ENCODE measurements around a stretch of chr17.

DNA sequence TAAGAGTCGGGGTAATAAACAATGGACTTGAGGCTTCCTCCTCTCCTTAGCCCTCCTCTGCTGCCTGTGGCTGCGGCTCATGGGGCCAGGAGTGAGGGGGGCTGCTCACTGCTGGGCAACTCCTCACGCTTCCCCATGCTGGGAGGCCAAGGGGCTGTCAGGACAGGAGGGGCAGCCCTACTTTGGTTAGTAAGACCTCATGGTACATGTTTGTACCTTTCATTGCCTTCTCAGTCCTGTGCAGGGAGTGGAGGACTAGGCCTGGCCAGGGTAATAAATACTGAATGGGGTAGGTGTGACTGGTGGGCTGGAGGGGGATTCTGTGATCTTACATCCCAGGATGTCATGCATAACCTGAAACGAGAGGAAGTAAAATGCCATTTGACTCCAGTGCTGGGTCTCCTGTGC is 138.1 kb downstream of the AATF start:
- PRO-cap: no peak

DNA sequence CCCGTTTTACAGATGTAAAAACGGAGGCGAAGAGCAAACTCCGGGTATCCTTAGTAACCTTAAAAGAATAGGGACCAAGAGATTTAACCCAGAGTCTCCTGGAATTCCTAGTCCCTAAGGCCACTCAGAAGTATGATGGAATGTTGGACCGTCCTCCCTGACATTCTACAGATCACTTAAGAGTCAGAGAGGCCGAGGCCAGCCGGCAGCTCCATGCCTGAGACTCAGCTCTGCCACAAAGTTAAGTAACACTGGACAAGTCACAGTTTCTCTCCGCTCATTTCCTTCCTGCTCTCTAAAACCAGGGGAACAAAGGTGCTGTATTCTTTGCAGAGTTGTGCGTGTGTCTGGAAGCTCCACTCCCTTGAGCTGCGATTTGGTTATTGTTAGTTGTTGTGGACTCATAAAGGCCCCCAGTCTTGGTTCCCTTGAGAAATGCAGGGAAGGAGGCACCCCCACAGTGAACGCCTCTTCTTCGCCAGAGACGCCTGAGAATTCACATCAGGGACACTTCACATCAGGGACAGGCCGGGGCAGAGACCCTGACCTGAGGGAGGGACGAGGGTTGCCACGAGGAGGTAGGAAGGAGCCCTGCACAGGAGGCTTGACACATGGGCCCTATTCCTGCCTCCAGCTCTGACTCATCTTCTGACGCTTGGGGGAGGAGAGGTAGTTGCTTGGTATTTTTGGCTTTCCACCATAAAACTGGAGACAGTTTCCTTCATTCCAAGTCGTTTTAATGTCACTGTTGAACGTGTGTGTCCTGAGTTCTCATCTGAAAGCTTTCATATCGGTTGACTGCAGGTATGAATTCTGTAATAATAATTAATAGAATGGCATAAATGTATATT is 1.4 kb downstream of the DUSP14 start:
- PRO-cap: no peak

DNA sequence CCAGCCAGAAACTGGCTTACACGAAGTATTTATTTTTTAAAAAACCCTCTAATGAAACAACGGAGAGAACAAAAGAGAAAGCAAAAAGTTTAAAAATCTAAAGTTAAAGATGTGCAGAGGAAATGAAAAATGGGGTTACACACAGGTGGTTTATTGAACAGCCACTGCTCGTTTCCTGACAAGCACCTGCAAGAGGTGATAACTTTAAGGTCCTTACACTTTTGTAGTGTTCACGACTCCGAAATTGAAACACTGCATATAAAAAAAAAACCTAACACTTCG is 1.2 kb downstream of the SYNRG start:
- PRO-cap: no peak

- PRO-cap: bidirectional peak, plus-strand start at chr17:37609577, minus-strand start at chr17:37609369
Observed at GRCh38 chr17:37609529-37610307, 500 bp upstream of the SYNRG start.

- PRO-cap: no peak
Observed at GRCh38 chr17:37610308-37611486, 1.5 kb upstream of the SYNRG start.

DNA sequence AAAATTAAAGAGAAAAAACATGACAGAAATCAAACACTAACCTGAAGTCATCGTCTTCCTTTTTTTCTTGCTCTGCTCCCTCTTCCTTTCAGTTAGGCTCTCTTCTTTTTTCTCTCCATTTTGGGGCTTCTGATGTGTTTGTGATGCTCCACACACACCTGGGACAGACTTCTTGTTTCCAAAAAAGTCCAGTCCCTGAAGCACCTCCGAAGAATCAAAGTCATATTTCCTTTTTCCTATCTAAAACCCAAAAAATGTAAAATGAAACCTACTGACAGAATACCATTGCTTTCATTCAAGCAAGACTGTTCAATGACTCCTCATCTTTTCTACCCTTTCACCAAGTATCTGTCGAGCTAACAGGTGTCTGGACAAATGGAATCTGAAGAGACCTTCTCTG is 1.2 kb downstream of the DDX52 start:
- PRO-cap: no peak

GRCh38 chr17:37710211-37710975 is 34.5 kb downstream of the HNF1B start:
- PRO-cap: no peak

GRCh38 chr17:37745152-37745788 is 411 bp upstream of the HNF1B start:
- PRO-cap: bidirectional peak, plus-strand start at chr17:37745368, minus-strand start at chr17:37745027; bidirectional peak, plus-strand start at chr17:37745626, minus-strand start at chr17:37745508

DNA sequence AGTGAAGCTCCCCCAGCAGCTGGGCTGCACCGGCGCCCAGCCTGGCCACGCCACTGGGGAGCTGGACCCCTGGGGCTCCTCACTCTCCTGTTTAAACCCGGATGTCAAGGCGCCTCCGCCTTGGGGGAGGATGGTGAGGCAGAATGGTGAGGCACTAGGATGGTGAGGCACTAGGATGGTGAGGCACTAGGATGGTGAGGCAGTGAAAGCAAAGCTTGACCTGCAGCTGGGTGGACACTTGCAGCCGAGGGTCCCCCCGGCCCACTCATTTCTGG is 867 bp upstream of the HNF1B start:
- PRO-cap: no peak

GRCh38 chr17:37746064-37746555 is 1.3 kb upstream of the HNF1B start:
- PRO-cap: no peak

- PRO-cap: no peak
Observed at GRCh38 chr17:37766965-37767286, 22.1 kb upstream of the HNF1B start.

- PRO-cap: no peak
Observed at GRCh38 chr17:37843957-37844488, 80.2 kb upstream of the TBC1D3K start.

- PRO-cap: no peak
Observed at GRCh38 chr17:37844494-37845100, 79.6 kb upstream of the TBC1D3K start.

DNA sequence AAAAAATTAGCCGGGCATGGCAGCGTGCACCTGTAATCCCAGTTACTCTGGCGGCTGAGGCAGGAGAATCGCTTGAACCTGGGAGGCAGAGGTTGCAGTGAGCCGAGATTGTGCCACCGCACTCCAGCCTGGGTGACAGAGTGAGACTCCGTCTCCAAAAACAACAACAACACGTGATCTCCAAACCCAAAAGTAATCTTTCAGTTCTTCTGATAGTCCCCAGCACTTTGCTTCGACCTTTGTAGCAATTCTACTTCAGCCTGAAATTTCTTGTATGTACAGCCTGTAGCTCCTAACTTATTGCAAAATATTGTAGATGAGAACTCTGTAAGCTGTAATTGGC is 1.4 kb upstream of the MRPL45 start:
- PRO-cap: no peak

GRCh38 chr17:38324792-38326002 is 18.6 kb downstream of the GPR179 start:
- PRO-cap: no peak

DNA sequence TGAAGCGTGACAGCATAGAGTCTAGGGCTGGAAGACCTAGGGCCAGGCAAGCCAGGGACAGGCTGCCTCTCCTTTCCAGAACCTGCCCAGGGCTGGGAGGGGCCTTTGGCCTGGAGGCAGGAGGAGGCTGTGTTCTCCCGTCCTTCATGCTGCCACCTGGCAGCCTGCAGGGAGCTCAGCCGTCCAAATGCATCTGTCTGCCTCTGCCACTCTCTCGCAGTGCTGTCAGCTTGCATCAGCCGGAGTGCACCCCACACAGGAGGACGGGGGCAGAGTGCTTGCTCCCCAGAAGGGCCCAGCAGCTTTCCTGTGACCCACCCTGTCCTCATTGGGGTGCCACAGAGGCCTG is 31.3 kb downstream of the ARHGAP23 start:
- PRO-cap: no peak

DNA sequence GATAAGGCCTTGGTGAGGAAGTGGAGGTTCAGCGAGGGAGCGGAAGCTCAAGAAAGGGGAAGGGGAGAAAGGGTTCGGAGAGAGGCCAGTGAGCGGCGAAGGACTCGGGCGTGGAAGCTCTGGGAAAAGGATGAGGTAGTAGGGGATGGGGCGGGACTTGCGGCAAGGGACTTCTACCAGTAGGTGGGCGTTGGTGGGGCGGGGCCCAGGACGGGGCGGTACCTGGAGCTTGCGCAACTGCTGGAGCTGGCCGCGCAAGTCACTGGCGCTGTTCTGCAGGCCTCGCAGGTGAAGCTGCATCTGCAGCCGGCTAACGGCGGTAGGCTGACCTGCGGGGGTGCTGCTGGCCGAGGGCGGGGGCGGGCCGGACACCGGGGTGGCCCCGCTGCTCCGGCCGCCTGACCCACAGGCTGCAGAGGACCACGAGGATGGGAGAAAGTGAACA is 46.4 kb downstream of the SRCIN1 start:
- PRO-cap: no peak

DNA sequence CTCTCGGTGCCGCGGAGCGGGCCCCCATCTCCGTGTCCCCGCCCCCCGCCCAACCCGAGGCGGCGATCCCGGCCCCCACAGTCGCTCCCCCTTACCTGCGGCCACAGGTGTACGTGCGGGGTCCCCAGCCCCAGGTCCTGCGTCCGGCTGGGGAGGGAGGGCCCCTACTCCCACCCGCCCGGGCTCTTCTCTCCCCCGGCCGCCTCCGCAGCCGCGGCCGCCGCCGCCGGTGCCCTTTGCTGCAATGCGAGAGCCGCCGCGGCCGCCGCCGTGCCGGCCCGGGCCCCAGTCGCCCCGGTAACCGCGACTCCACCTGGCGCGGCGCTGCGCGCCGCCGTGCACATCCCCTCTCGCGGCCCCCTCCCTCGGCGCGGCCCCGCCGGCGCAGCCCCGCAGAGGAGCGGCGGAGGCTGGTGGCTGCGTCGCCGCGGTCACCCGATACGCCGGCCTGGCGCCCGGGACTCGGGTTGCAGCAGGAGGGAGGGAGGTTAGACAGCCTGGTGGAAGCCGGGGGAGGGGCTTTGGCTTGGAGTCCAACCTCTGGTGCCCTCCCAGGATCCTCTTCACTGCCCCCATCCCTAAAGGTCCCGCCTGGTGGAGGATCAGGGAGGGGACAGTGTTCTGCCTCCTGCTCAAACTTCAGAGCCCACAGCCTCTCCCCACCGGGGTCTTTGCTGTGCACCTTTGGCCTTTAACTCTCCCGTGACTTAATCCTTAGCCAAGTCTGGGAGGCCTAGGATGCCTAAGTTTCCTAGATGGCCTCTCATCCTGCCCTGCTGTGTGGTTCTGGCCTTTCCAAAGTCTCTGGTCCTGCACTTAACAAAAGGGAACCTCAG is 33.0 kb downstream of the SRCIN1 start:
- PRO-cap: no peak

- PRO-cap: no peak
Observed at GRCh38 chr17:38591344-38591811, 14.4 kb downstream of the SRCIN1 start.

DNA sequence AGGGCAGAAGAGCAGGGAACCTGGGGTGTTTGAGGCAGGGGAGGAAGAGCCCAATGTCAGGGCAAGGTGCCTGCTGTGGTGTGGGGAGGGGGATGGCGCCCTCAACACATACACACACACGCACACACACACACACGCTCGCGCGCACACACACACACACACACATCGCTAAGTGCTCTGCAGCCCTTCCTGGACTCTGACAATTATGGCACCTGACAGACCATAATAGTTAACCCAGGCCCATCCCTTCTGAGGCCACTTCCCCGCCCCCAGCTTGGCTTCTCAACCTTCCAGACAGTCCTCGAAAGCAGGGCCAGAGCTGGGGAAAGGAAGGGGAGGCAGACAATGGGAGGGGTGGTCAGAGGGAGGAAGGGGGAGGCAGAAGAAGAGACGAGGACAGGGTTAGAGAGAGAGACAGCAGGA is 4.2 kb downstream of the SRCIN1 start:
- PRO-cap: bidirectional peak, plus-strand start at position 316 of the sequence, minus-strand start at position 201 of the sequence